Ileum (tissue), 1 donor: ENCODE data around the genes TMCO3 and GRK1.

GRCh38 chr13:113427759-113428825 is 25.2 kb downstream of the ADPRHL1 start:
- PRO-cap = no peak

DNA sequence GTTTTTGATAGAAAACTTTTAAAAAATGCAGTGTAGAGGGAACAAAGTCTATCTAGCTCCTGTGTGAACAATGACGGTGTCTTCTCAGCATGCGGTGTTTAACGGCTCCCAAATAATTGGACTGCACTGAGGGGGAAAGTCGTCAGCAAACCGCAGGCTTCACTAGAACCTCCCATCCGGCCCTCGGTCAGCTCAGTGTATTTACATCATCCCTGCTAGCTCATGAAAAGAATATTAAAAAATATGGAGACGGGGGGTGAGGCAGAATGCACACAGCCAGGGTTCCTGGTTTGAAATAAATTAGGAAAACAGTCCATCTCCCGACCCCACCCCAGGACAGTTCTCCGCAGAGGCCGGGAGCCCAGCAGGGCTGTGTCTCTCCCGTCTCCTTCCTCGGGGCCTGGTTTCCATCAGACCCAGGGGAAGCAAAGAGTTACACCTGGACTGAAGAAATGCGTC is 757 bp upstream of the ADPRHL1 start:
- PRO-cap = no peak

GRCh38 chr13:113468453-113469029 is 15.3 kb upstream of the ADPRHL1 start:
- PRO-cap = no peak

DNA sequence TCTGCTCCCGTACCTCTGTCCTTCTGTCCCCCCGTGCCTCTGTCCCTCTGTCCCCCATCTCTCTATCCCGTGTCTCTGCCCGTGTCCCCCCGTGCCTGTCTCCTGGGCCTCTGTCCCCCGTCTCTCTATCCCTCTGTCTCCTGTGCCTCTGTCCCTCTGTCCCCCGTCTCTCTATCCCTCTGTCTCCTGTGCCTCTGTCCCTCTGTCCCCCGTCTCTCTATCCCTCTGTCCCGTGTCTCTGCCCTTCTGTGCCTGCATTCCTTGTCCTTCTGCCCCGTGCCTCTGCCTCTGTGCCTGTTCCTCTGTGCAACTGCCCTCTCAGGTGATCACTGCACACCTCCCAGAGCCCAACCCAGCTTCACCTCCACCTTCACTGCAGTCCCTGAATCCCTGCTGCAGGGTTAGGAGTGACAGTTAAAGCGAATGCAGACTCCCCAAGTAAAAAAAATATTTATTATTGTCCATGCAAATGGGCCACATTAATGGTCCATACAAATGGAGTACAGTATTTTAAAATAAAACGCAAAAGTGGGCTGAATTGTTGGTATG is 17.5 kb downstream of the DCUN1D2 start:
- PRO-cap = no peak

- PRO-cap = no peak
Observed at GRCh38 chr13:113474226-113474613, 16.3 kb downstream of the DCUN1D2 start.

- PRO-cap = bidirectional peak, plus-strand start at chr13:113490758, minus-strand start at chr13:113490691; bidirectional peak, plus-strand start at chr13:113491110, minus-strand start at chr13:113490982
Observed at GRCh38 chr13:113490327-113491440, at the start of gene TMCO3. TSS of gene TMCO3 (plus strand) at chr13:113491021.

GRCh38 chr13:113666808-113667502 is at the start of gene GRK1:
TSS of gene GRK1 (plus strand) at chr13:113667219.
- PRO-cap = no peak

DNA sequence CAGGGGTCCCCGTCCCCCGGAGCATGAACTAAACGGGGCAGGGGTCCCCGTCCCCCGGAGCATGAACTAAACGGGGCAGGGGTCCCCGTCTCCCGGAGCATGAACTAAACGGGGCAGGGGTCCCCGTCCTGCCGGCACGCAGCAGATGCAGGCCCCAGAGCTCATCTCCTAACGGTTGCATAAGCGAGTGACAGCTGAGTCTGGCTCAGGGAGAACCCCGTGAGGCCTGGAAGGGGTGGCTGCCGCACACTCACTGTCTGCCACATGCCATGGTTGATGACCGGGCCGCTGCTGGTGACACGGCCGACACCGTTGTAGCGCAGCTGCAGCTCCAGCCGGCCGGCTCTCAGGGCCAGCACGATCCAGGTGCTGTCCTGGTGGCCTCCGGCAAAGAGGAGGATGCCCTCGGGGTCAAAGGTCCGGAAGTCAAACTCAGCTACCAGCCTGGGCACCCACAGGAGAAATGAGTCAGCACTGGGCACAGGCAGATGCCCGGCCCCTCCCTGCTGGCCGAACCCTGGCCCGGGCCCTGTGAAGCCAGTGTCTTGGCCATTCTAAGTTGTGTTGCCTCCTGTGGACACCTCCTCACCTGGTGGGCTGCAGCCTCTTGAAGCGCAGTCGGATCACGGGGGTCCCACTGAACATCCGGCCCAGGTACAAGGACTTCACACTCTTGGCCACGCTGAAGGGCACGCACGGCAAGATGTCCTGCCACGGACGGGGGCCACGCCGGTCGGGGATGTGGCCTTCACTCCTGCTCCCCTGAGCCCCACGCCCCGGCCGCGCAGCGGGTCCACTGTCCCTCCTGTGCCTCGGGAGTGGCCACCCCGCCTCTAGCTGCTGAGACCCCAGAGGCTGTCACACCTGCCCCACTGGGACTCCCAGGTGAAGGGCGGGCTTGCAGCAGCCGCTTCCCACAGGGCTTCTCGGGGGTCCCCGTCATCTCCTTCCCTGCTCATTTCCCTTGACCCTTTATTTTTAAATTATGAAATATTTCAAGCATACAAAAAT is 31.5 kb downstream of the GAS6 start:
- PRO-cap = no peak

DNA sequence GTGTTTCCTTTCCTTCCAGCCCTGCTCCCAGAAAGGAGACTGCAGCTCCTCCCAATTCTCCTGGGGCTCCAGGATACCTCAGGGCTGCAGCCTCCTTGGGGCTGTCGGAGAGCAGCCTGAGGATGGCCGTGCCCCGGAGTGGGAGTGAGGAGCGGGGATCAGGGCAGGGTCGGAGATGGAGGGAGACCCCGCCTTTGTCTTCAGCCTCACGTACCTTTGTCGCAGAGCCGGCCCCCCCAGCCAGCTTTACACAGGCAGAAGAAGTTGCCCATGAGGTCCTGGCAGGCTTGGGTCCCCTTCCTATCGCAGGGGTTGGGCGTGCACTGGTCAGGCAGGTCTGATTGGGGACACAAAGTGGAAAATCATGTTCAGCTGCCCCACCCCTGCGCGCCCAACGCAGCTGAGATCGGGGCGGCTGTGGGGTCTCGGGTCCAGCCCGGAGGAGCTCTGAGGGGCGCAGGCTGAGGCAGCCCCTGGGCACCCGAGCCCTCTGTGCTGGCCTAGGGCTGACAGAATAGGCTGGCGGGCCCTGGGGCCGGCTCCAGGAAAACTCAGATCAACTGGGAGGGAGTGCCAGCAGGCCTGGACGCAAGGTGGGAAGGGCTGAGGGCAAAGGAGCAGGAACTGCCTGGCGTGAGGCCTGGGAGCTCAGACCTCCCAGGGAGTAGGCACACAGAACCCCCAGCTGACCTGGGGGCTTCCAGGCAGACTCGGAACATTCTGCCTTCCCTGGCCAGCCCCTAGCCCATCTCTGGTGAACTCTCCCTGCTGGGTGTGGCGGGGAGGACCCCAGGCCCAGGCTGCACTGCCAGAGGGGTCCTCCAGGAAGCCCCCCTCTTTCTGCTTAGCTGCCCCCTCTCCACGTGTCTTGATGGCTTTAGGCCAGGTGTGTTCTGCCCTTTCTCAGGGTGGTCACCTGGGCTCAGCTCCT is 24.1 kb downstream of the GAS6 start:
- PRO-cap = unidirectional peak, minus-strand start at position 553 of the sequence

DNA sequence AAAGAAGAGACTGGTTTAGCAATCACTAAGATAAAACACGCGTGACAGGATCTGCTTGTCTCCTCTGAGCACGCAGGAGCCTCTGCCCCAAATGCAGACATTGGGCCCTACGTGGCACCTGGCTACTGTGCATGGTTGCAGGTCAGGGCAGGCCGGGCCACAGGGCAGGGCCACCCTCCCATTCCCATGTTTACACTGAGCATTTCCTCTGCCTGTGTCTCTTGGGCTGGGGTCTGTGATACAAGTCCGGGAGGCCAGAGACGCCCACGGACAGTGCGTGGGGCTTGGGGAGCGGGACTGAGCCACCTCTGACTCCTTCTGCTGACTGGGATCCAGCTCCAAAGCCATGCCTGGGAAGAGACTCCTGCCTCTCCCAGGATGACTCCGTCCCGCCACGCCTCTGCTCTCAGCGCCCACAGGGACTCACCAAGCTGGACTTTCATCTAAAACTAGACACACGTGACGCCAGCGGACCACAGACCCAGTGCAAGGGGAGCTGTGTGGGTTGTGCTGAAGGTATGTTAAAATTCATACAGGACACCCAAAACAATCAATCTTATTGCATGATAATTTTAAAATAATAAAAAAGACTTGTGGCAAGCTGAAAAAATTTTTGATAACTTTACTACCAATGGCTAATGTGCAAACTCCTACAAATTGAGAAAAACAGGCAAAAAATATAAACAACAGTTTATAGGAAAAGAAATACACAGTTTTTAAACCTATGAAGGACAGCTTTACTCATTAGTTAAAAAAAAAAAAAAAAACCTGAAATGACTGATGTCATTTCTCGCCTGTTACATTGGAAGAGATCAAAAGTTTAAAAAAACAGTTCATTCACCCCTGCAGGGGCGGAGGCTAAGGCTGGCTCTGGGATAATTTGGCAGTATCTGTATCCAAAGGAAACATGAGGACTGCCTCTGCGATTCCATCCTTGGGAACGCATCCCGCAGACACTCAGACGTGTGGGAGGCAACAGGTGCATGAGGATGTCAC is 18.6 kb downstream of the GAS6 start:
- PRO-cap = no peak

DNA sequence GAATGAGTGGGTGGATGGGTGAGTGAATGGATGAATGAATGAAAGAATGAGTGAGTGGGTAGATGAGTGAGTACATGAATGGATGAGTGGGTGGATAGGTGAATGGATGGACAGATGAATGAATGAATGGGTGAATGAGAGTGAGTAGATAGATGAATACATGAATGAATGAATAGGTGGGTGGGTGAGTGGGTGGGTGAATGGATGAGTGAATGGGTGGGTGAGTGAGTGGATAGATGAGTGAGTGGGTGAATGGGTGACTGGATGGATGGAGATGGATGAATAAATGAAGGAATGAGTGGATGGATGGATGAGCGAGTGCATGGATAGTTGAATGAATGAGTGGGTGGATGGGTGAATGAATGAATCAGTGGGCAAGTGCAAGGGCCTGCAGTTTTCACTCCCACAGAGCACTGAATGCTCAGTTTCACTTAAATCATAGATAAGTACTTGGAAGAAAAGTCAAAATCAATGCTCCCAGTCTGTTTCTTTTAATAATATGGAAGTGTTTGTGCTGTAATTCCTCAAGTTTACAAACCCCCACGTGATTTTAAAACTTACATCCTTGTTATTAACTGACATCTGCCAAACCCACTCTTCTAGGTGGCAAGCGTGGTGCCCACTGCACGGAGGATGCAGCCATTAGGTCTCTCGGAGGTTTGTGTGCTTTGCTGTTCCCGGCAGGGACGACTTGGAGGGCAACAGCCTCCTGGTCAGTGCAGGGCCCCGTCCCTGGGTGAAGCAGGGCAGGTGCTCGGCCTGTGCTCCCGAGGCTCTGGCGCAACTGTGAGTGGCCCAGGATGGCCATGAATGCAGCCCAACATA is 12.3 kb downstream of the GAS6 start:
- PRO-cap = no peak

- PRO-cap = no peak
Observed at GRCh38 chr13:113859453-113860375, 4.2 kb downstream of the GAS6 start.

DNA sequence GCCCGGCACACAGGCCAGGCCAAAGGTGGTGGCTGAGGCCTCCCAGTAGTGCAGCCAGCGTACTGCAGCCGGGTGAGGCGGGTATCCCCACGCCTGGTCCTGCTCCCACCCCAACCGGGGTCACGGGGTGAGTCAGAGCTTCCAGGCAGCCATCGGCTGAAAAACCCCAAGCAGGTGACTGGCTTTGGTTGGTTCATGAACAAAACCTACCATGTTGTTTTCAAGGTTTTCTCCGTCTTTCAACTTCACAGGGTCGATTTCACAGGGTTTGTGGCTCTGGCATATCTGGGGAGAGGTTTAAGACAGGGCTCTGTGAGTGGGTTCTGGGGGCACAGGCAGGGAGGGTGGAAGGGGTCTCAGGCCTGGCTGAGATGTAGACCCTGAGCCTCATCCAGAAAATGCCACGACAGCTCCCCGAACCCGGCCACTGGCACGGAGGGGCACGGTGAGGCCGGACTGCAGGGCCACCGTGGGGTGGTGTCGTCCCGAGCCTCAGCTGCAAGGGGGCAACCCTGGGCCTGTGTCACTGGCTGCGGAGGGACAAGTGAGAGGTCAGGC is 42.2 kb upstream of the C13orf46 start:
- PRO-cap = no peak

DNA sequence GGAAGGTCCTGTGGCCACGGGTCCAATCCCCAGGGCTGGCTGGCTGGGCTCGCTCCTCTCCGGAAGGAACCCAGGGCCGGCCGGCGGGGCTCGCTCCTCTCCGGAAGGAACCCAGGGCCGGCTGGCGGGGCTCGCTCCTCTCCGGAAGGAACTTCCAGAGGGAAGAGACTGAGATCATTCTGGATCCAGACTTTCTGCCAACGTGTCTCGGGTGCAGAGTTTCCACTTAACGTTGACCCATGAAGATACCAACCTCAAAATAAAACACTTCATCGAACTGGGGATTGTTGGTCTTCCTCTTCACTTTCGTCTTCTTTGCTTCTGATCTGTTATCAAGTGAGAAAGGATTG is 53.2 kb upstream of the C13orf46 start:
- PRO-cap = no peak

DNA sequence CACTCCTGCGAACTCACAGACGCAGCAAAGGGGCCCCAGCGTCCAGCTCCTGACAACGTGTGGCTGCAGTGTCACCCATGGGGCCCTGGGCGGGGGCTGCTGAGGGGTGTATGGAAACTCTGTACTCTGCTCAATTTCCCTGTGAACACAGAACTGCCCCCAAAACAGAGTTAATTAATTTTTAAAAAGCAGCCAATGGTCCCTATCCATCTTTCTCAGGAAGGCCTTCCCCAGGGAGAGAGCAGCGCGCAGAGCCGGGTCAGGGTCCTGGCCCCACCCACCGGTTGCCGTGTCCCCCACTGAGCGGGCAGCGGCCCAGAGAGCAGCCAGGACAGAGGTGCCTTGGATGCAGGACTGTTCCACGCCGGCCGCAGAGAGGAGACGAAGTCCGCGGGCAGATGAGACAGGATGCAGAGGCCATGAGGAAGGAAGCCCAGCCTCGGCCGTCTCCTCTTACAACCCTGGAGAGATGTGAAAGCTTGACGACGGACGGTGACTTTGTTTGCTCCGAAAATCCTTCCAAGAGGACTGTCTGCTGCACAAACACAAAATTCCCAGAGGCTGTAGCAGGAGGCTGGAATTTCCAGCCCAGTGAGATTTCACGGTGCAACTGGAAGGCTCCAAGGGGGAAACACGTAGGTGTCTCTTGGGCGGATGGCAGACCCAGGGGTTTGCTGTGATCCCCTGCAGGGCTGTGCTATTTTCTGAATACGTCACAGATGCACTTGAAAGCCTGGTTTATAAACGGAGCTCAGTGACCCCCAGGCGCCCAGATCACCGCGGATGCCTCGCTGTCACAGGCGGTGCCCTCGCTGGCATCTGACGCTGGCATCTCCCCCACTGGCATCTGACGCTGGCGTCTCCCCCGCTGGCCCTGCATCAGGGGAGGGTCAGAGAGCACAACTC is 61.7 kb upstream of the C13orf46 start:
- PRO-cap = no peak

GRCh38 chr13:114081713-114082251 is 50.6 kb downstream of the RASA3 start:
- PRO-cap = no peak

DNA sequence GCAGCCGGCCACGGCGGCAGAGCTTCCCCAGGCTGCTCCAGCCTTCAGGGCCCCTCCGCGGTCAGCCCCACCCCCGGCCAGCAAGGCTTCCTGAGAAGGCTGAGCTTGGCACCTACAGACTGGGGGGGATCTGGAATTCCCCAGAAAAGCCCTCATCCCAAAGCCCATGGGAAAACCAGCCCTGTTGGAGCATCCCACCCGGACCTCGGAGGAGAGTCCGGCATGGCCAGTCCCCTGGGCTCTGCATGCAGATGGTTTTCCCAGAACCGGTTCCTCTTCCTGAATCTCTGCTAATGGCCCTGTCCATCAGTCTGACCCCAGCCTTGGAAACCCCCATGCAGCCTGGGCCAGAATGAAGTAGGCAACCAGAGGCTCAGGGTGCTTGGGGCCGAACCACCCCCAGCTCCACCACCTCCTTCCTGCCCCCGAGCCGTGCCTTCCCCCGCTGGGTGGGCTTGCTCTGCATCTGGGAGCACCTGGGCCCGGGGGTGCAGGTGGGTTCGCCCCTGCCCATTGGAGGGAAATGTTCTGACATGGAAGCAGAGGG is 10.2 kb downstream of the RASA3 start:
- PRO-cap = no peak

DNA sequence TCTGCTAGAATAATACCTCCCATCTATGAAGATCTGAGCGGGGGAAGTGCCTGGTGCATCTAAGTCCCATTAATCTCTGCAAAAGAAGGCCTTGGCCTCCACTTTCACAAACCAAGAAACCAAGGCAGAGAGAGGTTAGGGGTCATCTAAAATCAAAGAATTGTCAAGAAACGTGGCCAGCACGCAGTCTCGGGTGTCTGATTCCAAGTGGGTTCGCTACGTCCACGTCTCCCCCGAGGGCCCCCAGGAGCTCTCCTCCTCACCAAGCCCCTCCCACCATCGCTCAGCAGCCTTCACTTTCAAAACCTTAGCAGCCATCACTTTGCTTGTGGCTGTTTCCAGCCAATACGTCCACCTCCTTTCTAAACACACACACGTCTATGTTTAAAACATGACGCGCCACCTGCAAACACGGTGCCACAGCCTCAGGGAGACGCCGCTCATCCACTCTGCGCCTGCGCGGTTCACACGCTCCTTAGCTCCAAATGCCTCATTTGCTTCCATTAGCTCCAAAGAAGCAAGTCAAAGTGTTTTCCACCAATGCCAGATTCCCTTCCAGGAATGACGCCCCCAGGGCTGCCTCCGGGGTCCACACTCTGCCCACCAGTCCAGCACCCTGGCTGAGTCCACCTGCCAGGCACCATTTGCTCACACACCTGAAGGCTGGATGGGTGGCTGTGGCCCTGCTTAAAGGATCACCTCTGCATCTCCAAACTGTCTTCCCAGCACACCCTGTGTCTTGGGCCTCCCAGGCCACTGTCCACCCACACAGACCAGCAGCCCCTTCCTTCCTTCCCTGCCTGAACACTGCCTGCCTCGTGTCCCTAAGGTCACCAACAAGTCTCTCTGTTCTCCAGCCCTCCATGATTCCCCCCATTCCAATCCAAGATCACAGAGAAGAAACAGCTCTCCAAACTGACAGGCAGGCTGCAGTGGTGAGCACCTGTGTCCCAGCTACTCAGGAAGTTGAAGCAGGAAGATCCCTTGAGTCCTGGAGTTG is 5.4 kb downstream of the RASA3 start:
- PRO-cap = no peak

DNA sequence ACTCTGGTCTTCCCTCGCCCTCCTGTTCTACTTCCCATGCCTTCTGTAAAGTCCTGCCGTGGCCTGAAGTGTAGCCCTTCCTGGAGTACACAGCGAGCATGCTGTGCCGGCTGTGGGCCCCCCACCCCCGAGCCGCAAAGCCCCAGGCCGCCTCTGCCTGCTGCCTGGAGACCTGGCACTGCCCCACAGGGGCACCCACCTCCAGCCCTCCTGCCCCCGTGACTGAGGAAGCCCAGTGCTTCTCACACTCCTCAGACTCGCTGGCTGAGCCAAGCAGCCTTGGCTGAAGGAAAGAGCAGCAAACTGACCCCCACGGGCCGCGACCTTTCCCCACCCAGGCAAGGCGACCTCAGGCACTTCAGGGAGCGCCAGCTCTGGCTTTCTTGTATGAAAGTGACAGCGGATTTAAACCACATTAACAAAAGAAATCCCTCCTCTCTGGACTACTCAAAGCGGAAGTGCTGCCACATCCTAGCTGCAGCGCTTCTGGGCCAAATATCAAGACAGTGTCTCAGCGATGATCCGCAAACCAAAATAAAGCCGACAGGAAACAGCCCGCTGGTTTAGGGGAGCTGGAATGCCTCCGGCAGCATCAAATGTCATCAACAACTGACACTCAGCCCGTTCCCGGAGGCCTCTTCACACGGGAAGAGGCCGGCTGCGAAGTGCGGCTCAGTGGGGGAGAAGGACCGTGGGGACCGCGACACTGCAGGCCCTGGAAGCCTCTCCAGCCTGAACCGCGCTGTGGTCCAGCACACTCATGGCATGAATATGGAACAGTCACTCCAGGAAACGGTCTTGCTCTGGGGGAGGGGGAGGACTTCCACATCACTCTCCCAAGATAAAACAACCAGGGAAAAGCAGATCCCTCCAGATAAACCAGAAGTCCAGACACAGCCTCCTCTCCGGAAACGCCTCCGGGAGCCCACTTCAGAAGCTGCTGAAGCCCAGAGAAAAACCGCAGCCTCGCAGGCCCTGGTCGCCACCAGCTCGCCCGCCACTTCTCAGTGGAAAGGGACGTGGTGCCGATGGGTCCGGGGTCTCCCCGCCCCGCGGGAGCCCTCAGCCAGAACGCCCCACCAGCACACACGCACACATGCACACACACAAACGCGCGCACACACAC is 1.4 kb downstream of the RASA3 start:
- PRO-cap = bidirectional peak, plus-strand start at position 873 of the sequence, minus-strand start at position 687 of the sequence

- PRO-cap = no peak
Observed at GRCh38 chr13:114140026-114140945, 7.9 kb upstream of the RASA3 start.